AG04450 (cell line): ENCODE data around the genes APOBEC3B, MIEF1 and ATF4.

DNA sequence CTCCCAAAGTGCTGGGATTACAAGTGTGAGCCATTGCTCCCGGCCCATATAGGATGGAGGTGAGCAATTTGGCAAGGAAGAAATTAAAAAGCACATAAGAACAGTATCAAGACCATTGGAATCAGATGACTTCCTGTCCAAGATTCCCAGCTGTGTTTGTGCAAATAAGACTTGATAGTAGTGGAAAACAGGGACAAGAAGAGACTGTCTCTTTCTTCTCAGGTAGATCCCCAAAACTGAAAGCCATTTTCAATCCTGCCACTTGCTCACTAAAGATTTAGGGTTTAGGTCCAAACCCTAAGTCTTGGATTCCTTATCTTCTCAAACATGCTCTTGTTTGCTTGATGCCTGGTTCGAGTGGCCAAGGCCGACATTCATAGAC lies 1.2 kb upstream of the GTPBP1 start:
- CAGE, long polyA plus RNA, result no peak
- RRBS, result no CpG with 5 or more reads among the region's 3 CpGs

DNA sequence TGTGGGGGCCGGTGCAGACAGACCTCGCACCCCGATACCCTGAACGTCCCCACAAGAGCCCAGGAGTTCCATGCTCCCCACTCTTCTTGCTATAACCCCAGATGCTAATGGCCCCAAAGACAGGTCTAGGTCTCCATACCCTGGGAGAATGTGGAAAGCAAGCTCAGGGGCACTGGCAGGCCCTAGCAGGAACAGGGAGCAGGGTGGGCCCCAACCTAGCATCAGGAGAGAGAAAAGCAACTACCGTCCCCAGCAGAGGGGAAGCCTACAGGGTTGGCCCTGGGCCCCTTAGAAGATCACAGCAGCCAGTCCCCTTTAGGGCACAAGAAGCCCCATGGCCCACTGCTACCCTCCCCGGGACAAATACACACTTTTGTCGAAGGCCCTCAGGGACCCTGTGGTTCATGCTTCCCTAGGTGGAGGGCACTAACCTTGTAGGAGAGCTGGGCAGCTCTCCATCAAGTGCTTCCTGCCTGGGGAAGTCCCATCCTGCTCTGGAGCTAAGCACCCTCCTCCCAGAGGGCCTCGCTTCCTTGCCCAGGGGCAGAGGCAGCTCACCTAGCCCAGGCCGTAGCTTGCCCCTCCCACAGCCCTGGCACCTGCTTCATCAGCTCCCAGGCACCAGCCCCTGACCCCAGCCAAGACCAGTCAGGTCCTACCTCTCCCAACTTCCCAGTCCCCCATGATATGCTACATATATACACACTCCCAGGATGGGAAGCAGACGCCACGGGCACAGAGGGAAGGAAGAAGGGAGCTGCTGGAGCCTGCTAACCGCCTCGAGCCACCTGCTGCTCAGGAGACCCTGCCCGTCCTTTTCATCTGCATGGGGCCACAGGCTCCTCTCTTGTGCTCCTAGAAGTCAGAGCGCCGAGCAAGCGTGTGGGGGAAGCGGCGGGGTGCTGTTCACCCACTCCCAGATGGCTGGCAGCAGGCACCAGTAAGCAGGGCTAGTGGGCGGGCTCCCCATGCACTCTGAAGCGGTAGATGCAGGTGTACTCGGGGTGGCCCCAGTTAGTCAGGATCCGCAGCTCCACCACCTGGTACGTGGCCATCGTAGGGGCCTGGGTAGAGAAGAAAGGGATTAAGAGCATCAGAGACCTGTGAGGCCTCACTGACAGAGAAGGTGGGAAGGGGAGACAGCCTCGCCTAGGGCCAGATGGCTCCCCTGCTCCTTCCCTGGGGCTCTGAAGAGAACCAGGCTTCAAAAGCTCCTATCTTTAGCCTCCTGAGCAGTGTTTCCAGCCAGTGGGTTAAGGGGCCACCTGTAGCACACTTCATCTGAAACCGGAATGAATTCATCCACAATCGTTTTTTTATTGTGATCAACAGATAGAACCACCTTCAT lies 20.0 kb downstream of the SUN2 start:
- CAGE, long polyA plus RNA, result no peak
- RRBS, result no CpG with 5 or more reads among the region's 28 CpGs

DNA sequence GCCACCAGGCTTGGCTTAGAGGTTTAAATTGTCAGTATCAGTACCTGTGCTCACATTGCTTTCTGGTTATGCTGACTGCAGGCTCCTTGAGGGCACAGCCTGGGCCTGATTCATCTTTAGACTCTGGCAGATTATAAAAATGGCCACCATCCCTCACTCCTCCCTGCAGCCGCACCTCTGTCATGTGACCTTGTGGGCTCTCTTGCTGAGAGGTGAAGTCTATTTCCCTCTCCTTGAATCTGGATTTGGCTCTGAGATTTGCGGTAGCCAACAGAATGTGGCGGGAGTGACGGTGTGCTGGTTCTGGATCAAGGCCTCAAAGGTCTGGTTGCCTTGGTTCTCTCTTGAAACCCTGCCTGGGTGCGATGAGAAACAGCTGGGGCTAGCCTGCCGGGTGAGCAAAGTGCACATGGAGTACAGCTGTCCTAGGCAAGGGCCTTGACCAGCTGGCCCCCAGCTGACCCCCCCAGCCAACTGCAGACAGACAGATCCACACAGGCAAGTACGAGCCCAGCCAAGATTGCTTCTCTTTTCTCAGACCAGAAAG lies 10.9 kb downstream of the SUN2 start:
- CAGE, long polyA plus RNA, result no peak
- RRBS, result no CpG with 5 or more reads among the region's 7 CpGs

GRCh38 chr22:38864078-38864922 lies 7.7 kb downstream of the CBX6 start:
- CAGE, long polyA plus RNA, result no peak
- RRBS, result no CpG with 5 or more reads among the region's 22 CpGs

DNA sequence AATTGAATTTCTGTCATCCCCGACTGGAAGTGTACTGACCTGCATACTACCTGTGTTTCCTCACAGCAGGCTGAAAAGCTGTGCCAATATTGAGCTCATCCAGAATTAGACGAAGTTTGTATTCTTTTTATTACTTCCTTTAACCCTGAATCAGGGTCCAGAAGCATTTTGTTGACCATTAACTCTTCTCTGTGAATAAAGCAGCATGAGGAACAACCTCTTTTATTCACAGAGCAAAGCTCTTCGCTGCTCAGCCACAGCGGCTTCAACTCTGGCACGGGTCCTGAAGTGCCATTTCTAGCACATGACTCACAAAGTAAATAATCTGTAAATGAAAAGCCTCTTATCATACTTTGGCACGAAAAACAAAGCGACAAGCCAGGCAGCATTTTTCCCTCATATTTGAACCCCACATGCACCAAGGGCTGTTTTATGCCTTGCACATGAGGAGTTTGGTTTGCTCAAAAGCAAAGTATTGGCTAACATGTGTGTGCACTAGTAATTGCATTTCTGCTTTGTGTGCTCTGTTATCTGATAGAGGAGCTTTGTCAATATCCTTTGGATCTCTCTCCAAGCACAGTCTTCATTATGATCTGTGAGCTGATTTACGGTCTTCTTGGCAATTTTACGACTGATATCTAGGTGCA lies 33.0 kb upstream of the APOBEC3A start:
- CAGE, long polyA plus RNA, result no peak
- RRBS, result no CpG with 5 or more reads among the region's 9 CpGs

DNA sequence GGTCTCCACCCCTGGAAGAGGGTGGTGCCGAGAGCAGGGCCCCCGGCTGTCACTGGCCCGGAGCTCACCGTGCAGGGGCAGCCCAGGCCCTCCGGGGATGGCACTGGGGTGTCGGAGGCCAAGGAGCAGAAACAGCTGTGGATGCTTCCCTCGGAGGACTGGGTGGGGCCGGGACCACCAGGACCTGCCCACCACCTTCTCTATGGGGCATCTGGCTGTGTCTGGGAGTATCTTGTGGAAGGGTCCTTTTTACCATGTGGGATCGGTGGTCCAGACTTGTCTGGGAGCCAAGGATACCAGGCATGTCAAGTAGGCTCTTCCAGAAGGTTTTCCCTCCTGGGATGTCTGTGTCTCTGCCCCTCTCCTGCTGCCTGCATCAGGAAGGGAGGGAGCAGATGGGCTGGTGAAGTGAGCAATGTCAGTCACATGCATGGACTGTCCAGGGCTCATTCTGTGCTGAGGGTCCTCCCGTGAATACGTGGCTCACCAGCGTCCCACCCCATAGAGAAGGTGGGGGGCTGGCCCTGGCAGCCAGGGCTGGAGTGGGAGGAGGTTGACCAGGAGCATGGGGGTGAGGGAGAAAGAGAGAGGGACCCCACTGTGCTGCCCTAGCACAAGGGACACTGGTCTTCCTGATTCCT lies 4.1 kb upstream of the APOBEC3A start:
- CAGE, long polyA plus RNA, result no peak
- RRBS, result 41% methylated on average over 4 of the region's 12 CpGs

GRCh38 chr22:38967650-38968366 lies 10.4 kb downstream of the APOBEC3A start:
- CAGE, long polyA plus RNA, result no peak
- RRBS, result no CpG with 5 or more reads among the region's 9 CpGs

- CAGE, long polyA plus RNA, result no peak
- RRBS, result no CpG with 5 or more reads among the region's 9 CpGs
Measured at GRCh38 chr22:38971096-38971597, 11.0 kb upstream of the APOBEC3B start.

- CAGE, long polyA plus RNA, result start-site peak on the plus strand at chr22:38982371-38982425, 366 and 235 reads in 2 replicates
- RRBS, result no CpG with 5 or more reads among the region's 16 CpGs
Measured at GRCh38 chr22:38981907-38982789, at the start of gene APOBEC3B. Gene APOBEC3B (plus strand): TSS chr22:38982347.

- CAGE, long polyA plus RNA, result no peak
- RRBS, result no CpG with 5 or more reads among the region's 3 CpGs
Measured at GRCh38 chr22:38985205-38985703, 3.1 kb downstream of the APOBEC3B start.

- CAGE, long polyA plus RNA, result no peak
- RRBS, result no CpG with 5 or more reads among the region's 7 CpGs
Measured at GRCh38 chr22:39003143-39003610, 10.9 kb upstream of the APOBEC3C start.

DNA sequence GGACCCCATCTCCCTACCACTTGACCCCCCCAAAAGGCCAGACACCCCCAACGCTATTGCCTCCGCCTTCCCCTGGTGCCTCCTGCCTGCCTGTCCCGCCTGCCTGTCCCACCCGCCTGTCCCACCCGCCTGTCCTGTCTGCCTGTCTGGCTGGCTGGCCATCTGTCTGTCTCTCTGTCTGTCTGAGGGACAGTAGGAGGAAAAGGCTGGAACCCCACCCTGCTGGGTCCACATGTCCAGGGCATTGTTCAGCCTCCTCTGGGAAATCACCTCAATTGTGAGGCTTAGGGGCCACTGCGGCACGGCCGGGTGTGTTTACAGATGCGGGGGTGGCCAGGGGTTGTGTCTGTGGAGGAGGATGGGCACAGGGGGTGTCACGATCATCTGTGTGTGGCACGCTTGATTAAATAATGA lies 25.4 kb upstream of the CBX7 start:
- CAGE, long polyA plus RNA, result no peak
- RRBS, result no CpG with 5 or more reads among the region's 11 CpGs

DNA sequence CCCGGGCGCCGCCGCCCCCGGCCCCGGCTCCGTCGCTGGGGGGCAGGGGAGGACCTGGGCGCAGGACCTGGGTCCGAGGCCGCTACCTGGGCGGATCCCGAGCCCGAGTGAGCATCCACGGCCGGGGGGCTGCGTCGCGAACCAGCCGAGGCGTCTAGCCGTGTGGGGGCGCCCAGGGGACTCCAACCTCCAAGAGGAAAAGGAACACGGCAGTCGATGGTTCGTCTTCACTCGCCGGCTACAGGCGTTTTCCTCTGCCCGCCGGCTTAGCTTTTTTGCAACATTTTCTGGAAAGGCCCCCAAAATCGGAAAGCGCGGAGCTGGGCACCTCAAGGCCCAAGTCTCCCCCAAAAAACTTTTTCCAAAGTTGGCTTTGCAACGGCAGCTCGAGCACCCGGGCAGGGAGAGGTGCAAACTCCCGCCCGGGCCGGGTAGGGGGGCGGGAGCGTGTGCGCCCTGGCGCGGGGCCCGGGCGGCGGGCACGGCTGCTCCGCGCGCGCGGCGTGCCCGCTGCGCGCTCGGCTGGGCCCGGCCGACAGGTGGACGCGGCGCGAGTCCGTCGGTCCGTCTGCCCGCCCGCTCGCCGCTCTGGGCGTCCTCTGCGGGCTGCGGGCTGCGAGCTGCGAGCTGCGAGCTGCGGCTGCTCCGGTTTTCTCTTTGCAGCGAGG lies 527 bp downstream of the PDGFB start:
- CAGE, long polyA plus RNA, result no peak
- RRBS, result 3% methylated on average over 51 of the region's 81 CpGs

DNA sequence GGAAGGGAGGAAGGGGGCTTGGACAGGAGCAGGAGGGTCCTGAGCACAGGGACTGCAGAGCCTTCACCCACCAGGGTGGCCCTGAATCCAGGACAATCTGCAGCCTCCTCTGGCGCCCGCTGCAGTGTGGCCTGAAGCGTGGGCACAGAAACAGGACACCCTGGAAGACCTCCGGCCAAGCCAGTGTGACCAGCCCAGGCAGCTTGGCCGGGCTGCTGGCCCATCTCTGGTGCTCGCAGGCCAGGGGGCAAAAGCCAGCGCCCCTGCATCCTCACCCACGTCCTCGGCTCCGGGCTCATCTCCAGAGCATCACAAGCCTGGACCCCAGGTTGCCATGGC lies 9.2 kb upstream of the PDGFB start:
- CAGE, long polyA plus RNA, result no peak
- RRBS, result 75% methylated on average over 6 of the region's 10 CpGs

DNA sequence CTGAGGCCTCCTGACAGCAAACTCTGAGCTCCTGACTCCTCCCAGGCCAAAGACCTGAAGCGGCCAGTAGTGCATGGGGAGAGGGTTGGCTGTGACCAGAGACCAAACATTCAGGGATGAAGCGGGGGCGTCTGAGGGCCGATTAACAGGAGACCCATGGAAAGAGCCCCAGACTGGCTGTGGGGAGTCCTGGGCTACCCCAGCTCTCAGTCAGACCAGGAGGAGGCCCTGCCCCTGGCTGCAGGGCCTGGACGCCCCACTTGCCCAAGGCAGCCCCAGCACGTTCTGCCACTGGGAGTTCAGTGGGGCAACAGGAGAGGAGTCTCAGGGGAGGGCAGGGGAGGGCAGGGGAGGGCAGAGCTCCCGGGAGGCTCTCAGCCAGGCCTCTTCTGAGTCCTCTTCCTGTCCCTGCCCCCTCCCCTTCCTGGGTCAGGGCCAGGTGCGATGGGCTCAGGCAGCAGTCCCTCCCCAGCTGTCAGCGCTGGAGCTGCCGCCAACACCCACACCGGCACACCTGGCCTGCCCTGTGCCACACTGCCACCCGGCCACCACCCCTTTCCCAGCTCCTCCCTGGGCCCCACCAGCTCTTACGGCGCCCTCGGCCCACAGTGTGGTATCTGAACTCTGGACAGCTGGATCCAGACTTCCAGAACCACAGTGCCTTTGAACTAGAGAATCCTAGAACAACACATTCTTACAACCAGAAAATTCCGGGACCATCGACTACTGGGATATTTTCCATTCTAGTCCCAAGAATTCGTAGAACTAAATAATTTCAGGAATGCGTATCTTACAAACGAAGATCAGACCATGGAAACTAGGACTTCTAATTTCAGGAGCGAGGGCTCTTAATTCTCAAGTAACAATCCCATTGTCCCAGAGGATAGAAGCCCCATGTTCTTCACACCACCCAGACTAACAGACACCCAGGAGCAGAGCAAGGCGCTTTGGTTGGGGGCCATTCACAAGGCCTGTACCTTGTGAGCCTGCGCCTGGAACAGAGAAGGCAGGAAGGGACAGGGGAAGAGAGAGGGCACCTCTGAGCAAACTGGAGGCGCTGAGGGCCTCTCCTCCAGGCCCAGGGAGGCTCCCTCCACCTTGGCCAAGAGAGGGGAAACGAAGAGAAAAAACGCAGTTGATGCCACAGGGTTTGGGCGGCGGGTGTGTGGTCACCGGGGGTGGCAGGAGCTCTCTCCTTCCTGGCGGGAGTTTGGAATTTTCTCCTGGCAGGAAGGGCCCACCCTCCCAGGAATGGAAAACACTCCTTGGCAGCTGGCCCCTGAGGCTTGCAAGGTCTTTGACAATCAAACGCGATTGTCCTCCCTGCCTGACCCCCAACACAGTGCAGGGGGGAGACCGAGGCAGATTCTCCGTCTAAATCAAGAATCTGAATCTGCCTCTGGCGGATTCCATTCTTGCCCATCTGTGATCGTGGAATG lies 21.6 kb downstream of the RPL3 start:
- CAGE, long polyA plus RNA, result no peak
- RRBS, result 62% methylated on average over 1 of the region's 36 CpGs

- CAGE, long polyA plus RNA, result no peak
- RRBS, result no CpG with 5 or more reads among the region's 11 CpGs
Measured at GRCh38 chr22:39304254-39304710, 15.1 kb downstream of the RPL3 start.

GRCh38 chr22:39316107-39317248 lies 2.9 kb downstream of the RPL3 start:
- CAGE, long polyA plus RNA, result no peak
- RRBS, result 65% methylated on average over 2 of the region's 21 CpGs

DNA sequence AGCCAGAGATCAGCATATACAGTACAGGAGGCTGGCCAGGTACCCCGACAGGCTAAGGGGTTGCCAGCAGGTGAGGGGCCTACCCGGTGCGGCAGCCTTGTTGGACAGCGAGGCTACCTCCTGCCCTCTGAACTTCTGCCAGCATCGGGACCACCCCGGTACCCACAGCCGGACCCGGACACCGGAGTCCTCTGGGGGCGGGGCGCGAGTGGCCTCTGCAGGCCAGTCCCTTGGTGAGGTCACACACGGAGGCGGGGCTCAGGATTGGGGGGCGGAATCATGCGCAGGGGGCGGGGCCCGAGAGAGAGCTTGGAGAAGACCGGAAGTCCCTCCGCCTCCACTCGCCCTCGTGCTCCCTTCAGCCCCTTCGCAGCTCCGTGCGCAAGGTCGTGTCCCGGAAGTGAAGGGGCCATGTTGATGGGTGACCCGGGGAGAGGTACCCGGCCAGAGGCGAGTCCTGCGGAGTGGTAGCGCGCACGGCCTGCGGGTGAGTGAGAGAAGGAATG lies at the start of gene MIEF1:
MIEF1 (plus strand) TSS at position 340 of the 506 bp plus-strand sequence.
- CAGE, long polyA plus RNA, result start-site peak on the plus strand centred at position 413 of the sequence, 70 bp wide, 161 and 134 reads in 2 replicates
- RRBS, result 2% methylated on average over 20 of the region's 35 CpGs

DNA sequence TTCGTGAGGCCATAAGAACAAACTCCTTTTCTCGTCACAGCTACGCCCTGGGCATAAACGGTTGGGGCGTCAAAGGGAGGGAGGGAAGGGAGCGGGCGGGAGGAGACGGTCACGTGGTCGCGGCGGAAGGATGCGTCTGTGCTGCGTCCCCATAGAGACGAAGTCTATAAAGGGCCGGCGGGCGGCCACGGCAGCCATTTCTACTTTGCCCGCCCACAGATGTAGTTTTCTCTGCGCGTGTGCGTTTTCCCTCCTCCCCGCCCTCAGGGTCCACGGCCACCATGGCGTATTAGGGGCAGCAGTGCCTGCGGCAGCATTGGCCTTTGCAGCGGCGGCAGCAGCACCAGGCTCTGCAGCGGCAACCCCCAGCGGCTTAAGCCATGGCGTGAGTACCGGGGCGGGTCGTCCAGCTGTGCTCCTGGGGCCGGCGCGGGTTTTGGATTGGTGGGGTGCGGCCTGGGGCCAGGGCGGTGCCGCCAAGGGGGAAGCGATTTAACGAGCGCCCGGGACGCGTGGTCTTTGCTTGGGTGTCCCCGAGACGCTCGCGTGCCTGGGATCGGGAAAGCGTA lies at the start of gene ATF4:
ATF4 (plus strand) TSS at position 196 of the 569 bp plus-strand sequence.
- CAGE, long polyA plus RNA, result no peak
- RRBS, result 1% methylated on average over 15 of the region's 53 CpGs

DNA sequence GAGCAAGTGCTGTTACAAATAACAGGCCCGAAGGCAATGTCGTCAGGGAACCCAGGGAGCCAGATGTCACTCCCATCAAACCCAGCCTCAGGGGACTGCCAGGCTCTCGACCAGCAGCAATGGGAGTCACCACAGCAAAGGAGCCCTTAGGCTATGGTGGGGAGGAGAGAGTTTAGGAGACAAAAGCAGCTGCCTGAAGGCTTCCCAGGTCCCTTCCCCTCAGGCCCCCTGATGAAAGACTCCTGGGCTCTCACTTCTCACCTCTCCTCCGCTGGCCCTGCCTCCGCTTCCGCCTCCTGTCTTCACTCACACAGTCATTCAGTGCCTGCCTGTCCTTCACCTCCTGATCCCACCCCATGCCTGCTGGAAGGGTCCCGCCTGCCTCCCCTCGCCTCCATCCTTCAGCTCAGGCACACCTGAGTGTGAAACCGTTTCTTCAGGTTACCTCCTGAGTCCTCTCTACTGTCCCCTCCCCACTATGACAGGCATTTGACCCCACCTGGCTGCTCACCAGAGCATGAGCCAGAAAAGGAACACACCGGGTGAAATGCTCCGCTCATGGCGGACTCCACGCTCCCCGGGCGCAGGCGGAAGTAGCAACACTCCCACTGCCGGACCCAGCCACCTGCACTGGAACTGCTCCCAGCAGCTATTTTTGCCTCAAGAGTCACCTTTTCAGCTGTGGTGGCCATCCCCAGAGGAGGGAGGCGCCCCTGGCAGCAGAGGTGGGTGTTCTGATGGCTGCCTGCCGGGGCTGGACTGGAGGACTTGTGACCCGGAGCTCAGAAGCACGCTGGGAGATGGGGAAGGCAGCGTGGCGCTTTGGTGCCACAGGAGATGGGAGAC lies 4.1 kb downstream of the RPS19BP1 start:
- CAGE, long polyA plus RNA, result no peak
- RRBS, result no CpG with 5 or more reads among the region's 23 CpGs